Metastatic Lung Carcinoma in the Adrenal Gland (tissue), 1 donor: ENCODE data around the gene UNC5CL.

DNA sequence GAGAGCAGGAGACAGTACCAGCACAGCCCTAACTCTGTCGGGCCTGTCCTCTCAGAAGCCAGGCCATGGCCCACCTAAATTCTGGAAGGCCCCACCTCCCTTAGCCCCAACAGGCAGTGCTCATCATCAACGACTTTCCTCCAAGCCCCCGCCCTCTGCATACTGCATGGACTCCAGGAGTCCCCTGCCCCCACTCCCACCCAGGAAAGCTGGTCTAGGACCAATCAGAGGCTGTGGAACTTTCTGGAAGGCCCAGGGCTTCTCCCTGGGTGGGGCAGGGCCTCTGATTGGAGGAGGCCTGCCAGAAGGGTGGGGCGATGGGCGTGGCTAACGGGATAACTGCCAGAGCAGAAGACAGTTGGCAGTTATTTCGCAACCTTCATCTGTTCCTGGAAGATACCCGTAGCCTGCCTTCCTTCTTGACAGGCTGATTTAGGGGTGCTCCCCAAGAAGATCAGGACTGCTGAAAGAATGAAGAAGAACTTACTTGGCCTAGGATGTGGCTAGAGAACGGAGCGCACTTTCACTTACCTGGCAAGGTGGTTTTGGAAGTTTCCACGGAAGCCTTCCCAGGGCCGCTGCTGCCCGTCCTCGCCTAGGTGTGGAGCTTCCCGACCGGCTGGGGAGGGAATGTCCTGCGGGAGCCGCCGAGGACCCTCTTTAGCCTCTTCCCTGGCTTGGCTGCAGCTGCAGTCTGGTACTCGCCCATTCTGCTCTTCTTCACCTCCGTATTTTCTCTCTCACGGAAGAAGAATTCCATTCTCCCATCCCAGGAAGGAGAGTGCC is 209.0 kb downstream of the LRFN2 start:
- PRO-cap: no peak

DNA sequence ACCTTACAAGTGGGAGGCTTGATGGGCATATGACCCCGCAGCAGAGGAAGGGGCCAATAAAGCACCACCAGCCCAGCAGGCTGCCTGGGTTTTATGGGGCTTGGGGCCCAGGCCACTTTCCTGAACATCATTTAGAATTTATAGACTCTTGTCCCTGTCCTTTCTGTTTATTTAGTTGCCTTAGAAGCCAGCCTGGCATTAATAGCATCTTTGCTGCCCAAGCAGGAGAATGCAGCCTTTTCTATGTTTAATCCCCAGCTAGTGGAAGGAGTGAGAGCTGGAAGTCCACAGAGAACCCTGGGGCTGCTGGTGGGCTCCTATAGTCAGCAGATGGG is 14.7 kb downstream of the LRFN2 start:
- PRO-cap: no peak

- PRO-cap: no peak
Observed at GRCh38 chr6:40714566-40715297, 127.6 kb upstream of the LRFN2 start.

DNA sequence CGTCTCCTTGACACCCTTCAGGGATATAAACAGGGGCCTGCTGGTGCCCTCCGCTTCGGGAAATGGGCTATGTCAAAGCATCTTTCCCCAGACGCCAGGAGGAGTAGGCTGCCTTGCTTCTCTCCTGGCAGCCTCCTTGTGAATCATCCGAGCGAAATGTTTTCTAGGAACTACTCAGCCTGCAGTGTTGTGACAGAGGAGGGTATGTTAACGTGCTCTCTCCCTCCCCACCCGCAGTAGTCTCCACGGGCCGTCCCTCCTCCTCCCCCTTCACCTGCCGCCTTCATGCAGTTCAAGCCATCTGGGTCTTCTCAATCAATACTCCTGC is 168.1 kb upstream of the LRFN2 start:
- PRO-cap: no peak

GRCh38 chr6:41003944-41004213 is 35.1 kb downstream of the UNC5CL start:
- PRO-cap: no peak

DNA sequence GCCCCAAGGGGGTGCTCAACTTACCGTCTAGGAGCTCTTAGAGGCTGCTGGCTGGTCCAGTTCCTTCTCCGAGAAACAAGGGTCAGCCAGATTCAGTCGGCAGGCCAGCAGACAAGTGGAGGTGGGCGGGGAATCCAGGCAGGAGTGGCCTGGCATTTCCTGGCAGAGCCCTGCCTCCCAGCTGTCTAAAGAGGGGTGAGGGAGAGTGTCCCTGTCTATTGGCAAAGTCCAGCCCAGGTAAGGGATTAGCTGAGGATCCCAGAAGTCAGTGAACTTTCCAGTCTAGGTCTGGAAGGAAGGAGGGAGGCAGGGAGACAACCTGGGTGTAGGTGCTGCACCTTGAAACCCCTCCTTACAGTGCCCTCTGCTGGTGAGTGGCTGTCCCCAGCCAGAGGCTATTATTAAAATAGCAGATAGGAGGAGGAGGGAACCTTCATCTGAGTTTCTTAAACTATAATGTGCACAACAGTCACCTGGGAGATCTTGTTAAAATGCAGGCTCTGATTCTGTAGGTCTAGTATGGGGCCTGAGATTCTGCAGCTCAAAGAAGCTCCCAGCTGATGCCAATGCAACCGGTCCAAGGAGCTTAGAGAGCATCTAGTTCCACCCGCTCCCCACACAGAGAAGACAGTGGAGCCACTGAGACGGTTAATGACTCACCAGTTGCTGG is at the start of gene UNC5CL:
UNC5CL (minus strand) TSS at position 84 of the 670 bp plus-strand sequence.
- PRO-cap: bidirectional peak, plus-strand start at position 293 of the sequence, minus-strand start at position 77 of the sequence

DNA sequence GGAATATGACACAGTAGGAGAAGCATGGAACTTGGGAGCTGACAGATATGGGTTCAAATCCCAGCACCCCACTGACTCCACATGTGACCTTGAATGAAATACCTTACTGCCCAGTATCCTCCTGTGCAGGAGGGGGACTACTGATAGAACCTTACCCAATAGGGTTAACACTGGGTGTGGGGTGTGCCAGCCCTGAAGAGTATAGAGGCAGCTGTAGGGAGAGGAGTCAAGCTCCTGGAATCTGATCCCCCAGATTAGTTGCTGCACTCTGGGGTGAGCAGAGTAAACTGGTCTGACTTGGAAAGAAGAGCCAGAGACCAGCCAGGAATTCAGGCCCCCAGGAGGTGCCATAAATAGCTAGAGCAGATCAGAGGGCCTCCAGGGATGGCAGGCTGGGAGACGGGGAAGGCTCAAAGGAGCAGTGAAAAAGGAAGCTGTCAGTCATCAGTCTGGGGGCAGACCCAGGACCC is 3.5 kb upstream of the APOBEC2 start:
- PRO-cap: no peak

GRCh38 chr6:41371223-41371941 is 36.0 kb downstream of the NCR2 start:
- PRO-cap: no peak

DNA sequence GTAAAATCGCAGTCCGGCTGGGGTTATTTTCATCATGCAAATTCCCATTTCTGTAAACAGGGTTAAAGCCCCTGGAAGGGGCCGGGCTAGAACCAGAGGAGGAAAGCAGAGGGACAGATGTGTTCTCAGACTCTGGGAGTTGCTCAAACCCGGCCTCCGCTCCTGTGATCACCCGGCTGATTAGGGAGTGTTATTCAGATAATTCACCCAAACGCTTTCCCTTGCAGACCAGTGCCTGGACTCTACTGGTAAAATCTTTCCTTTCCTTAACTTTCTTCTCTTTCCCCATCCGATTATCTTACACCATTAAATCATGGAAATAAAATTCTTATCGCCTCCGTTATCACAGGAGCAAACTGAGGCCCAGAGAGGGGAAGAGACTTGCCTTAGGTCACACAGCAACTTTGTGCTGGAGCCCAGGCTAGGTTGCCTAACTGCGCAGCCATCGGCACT is 93.3 kb downstream of the NCR2 start:
- PRO-cap: no peak

DNA sequence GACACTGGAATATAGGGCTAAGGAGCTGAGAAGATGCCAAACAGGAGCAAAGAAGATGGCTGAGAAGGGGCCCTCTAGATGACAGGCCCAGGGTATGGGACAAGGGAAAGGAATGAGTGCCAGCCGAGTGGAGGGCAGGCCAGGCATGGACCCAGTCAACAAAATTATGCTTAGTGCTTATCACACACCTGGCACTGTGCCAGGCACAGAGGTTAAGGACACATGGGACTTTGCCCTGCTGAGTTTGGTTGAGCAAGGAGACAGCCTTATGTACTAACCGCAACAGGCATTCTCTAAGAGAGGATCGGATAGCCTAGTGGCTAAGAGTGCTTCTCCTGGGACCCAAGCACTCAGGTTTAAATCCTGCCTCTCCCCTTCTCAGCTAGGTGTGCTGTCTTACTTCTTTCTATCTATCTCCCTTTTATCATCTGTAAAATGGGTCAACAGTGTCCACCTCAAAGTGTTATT is 96.4 kb upstream of the FOXP4 start:
- PRO-cap: no peak

GRCh38 chr6:41567165-41567490 is 20.9 kb downstream of the FOXP4 start:
- PRO-cap: no peak

DNA sequence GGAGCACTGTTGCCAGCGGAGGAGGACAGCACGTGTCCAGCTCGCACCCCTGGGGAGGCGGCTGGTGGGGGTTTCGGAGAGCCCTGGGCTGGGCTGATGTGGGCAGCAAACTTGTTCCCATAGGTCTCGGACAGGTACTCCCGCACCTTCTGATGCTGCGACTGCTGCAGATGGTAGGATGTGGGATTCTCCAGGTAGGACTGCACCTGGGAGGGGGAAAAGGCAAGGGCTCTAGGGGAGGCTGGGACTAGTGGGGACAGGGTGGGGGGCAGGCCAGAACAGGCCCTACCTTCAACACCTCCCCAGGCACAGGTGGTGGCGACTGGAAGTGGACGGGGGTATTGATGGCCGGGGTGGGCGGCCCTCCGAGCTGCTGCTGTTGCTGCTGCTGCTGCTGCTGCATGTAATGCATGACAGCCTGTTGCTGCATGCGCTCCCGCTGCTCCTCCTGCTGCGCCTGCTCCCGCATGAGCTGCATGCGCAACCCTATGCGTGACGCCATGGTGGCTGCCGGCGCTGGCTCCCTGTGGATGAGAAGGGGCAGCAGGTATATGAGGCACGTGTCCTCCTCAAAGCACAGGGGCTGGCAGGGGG is 44.6 kb downstream of the TFEB start:
- PRO-cap: no peak

GRCh38 chr6:41920983-41921059 is 118 bp downstream of the MED20 start:
- PRO-cap: no peak

- PRO-cap: bidirectional peak, plus-strand start at chr6:41940534, minus-strand start at chr6:41940491
Observed at GRCh38 chr6:41940171-41941203, 1.1 kb downstream of the CCND3 start.

DNA sequence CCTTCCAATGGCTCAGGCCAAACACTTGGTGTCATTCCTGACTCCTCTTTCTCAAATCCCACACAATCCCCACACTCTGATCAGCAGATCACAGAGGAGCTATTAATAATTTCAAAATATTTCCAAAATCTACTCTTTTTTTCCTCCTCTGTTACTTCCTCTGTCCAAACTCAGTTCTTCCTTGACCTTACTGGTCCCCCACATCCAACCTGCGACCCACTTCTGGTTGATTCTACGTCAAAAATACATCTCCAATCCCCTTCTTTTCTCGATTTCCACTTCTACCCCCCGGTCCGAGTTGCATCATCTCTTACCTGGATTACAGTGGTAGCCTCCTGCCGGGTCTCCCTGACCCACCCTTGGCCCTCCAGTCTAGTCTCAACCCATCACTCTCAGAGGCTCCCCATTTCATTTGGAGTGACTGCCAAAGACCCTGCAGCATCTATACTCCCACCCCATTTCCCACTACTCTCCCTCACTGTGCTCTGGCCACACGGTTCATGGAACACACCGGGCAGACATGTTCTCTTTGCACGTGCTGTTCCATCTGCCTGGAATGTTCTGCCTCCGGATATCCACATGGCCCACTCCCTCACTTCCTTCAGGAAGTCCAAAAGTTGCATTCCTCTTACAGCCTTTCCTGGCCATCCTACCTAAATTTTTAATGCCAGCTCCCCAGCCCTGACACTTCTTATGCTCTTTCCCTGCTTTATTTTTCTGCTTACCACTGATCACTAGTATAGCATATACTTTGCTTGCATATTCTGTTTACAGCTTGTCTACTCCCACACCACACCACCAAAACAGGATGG is 6.1 kb upstream of the CCND3 start:
- PRO-cap: no peak

DNA sequence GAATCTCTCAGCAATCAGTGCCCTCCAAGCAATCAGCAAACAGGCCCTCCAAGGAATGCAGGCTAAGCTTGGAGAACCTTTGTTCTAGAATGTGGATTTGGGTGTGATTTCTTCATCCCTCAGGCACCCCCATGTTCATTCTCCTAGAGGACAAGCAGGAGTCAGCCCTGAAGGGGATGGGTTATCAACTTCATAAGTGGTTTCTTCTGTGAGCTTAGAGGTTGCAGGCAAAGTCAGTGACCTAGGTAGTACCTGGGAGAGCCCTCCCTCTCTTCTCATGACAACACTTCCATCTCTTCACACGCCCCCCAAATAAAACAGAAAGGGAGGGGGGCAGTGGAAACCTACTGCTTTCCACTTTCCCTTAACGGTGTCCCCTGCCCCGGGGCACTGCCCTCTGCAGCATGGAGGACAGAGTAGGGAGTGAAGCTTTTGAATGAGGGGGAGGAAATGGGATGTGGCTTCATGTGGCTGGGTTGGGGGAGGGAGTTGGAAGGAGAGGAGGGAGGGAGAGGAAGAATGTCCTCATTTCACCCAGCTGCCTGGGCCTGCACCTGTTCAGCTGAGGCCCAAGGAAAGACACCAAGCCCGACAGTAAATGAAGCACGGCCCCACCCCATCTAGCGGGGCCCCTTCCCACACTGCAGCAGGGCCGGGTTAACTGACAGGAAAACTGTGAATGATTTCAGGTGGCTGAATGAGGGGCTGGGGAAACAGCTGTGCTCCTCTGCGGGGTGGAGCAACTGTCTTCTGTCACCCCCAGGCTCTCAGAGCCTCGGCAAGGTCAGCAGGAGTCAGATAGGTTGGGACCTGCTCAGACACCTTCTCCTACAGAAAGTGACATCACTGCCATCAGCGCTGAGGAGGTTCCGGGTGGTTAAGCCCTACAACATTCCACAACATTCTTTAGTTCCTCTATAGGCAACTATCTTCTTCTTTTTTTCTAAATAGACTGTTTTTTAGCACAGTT is 40.1 kb upstream of the TAF8 start:
- PRO-cap: no peak

GRCh38 chr6:42028034-42029046 is 22.0 kb upstream of the TAF8 start:
- PRO-cap: no peak

GRCh38 chr6:42096312-42096618 is 45.9 kb downstream of the TAF8 start:
- PRO-cap: no peak

- PRO-cap: unidirectional peak, plus-strand start at chr6:42224757
Observed at GRCh38 chr6:42224177-42224912, 6.7 kb upstream of the MRPS10 start.

DNA sequence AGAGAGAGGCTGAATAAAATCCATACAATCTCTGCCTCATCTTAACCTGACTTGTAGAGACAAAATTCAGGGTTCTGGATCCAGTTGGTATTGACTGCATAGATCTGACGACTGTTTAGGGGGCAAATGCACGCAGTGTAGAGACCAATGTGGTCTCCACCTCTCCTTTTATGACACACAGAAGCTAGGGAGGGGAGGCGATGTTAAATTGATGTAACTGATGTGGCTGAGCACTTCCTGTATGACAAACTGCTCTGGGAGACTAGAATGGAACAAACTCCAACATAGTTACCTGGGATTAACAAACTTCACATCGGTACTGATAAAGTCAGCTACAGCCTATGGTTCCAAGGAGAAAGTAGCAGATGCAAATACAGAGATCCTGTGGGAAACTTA is 60.4 kb upstream of the MRPS10 start:
- PRO-cap: no peak